SK-N-SH (cell line): ENCODE results near the genes TTK, MRAP2 and SNX14.

GRCh38 chr6:78966569-78966993 lies 99.2 kb downstream of the IRAK1BP1 start:
- RRBS = no CpG with 5 or more reads among the region's 4 CpGs
CAGE:
- cytosol, long polyA plus RNA = no peak
- long polyA plus RNA = no peak
- nucleus, long polyA plus RNA = start-site peak on the minus strand at chr6:78966528-78966969, 65 and 66 reads in 2 replicates

DNA sequence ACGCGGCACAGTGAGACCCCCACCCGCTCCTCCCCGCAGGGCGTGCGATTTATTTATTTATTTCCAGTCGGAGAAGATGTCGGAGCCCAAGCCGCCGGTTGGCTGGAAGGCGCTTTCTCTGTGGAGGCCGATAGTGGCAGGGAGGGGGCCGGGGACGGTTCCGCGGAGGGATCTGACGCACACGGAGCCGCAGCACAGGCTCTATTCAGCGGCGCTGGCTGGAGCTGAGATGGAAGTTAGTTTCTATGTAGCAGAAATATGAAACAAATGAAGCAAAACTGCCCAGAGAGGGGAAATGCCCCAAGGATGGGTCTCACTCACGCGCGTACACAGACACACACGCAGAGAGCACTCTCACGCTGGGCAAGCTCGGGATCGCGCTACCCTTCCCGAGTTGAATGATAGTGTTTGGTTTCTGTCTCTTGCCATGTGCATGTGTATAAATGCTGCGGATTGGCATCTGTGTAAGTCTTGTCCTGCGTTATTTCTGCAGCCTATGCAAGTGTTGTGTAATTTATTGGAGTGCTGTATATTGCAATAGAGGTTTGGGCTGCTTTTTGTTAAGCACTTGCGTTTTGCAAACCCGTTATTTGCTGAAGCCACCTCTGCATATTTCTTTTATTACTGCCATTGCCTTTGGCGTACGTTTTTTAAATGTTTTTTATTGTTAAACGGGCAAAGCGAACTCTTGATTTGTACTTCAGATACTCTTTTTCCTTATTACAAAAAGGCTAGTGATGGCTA lies 525 bp upstream of the PHIP start:
- RRBS = under 1% methylated on average over 4 of the region's 38 CpGs
CAGE:
- cytosol, long polyA plus RNA = no peak
- long polyA plus RNA = no peak
- nucleus, long polyA plus RNA = no peak

DNA sequence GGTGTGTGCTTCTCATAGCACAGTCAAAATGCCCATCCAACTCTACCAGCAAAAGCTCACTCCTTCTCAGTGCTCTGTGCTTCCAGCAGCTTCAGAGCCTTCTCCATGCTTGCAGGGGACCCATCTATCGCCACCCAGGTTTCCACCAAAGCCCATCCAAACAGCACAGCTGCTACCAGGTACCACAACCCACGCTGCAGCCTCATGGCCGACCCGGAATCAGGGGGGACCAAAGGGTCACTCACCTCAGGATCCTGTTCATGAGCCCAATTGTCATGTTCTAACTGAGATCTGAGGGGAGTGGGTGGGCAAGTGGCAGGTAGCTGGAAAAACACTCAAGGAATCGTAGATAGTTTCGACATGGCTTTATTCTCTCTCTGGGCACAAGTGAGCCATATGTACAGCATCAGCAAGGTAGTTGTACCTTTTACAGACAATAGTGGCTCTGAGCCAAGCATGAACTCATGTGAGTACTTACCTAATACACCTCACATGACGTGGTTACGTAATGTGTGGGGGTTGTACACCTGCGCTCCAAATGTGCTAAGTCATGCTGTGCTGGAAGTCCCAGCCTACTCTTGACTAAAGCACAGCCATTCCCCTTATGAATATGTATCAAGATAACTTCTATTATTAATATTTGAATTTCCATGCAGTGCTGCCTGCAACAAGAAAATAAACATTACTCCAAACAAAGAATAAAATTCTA lies 224.1 kb downstream of the LCA5 start:
- RRBS = no CpG with 5 or more reads among the region's 9 CpGs
CAGE:
- cytosol, long polyA plus RNA = no peak
- long polyA plus RNA = no peak
- nucleus, long polyA plus RNA = no peak

DNA sequence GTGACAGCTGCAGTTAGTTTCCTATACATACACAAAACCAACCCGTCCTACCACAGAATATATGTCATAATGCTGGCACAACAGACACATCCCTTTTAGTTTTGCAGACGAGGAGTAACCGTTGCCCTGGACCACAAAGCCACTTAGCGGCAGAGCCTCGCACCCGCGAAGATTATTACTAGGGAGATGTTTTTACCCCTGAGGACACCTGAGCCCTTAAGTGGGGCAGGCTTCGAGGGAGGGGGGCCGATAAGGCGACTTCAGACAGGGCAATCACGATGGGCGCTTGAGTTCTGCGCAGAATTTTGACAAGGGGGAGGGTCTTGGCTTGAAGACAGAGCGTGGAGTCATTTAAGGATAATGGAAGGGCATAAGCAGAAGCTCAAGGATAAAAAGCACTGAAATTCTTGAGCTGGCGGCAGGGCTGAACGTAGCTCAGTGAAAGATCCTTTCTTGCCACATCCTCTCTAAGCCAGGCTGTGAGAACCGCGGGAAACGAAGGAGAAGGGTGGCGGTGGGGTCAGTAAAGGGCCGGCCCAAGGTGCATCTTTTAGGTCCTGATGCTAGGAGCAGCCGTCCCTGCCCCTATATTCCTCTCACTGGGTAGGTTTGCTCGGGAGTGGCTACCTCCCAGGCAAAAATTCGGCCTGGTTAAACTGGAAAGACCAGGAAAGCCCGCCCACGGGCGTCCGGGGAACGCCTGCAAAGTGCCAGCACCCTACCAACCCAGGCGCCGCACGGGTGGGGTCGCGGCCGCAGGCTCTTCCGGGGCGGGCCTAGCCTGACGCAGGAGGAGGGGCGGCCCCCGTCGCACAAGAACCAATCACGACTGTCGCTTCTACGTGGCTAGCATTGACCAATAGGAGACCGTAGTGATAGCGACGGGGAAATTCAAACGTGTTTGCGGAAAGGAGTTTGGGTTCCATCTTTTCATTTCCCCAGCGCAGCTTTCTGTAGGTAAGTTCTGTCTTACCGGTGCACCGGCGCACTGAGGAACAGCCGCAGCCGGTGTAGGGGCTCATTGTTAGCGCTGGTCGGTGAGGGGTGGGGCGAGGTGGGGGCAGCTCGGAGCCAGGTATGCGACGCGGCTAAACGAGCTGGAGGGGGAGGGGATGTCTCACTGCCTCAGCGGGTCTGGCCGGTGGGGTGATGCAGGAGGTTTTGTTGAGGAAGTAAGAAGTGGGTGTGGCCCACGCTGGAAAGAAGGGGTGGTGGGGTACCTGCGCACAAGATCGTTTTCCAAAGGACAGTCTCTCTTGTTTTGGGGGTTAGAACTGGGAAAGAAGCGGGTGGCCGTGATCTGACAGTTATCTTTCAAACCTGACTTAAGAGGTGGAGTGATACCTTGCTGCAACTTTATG lies at the start of gene TTK:
TSS of gene TTK (plus strand) at position 893 of the 1,361 bp plus-strand sequence.
- RRBS = 1% methylated on average over 8 of the region's 70 CpGs
CAGE:
- cytosol, long polyA plus RNA = start-site peak on the plus strand centred at position 906 of the sequence, 25 bp wide, 42 and 78 reads in 2 replicates
- long polyA plus RNA = start-site peak on the plus strand centred at position 905 of the sequence, 42 bp wide, 105 and 75 reads in 2 replicates
- nucleus, long polyA plus RNA = start-site peak on the plus strand centred at position 899 of the sequence, 58 bp wide, 47 and 193 reads in 2 replicates

GRCh38 chr6:80020370-80020795 lies 15.9 kb downstream of the TTK start:
- RRBS = no CpG with 5 or more reads among the region's 3 CpGs
CAGE:
- cytosol, long polyA plus RNA = no peak
- long polyA plus RNA = no peak
- nucleus, long polyA plus RNA = no peak

DNA sequence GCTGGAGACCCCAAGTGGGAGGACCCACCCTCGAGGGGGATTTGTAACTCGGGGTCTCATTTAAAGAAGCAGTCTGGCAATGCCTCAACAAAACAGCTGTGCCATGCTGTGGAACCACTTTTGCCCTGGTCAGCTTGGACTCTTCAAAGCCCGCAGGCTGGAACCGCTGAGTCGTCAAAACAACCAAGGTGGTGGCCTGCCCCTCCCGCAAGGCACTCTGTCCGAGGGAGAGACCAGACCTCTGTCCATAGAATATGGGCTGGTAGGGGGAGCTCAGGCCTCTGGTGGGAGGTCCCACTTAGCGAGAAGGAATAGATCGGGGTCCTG lies 208.0 kb downstream of the BCKDHB start:
- RRBS = no CpG with 5 or more reads among the region's 9 CpGs
CAGE:
- cytosol, long polyA plus RNA = no peak
- long polyA plus RNA = no peak
- nucleus, long polyA plus RNA = no peak

- RRBS = no CpG with 5 or more reads among the region's 3 CpGs
CAGE:
- cytosol, long polyA plus RNA = no peak
- long polyA plus RNA = no peak
- nucleus, long polyA plus RNA = no peak
Observed at GRCh38 chr6:80438660-80439212, 332.3 kb downstream of the BCKDHB start.

DNA sequence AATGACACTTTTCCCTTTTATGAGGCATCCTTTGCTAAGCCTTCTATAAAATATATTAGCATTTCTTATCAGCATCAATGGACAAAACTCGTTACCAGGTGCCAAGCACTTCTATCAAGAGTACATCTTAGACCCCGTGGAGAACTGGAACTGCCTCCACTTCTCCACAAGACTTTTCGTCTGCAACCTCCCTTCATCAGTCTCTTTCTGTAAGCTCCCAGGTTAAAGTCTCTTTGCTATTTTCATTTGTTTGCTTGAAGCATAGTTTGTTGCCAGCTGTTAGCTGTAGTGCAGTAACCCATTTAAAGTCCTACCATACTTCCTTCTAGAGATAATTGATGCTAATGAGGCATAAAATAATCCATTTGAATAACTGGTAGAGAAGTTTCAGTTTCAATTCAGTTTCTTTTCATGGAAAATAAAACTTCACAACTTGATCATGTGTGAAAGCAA lies 68.3 kb upstream of the TENT5A start:
- RRBS = no CpG with 5 or more reads among the region's 3 CpGs
CAGE:
- cytosol, long polyA plus RNA = no peak
- long polyA plus RNA = no peak
- nucleus, long polyA plus RNA = no peak

DNA sequence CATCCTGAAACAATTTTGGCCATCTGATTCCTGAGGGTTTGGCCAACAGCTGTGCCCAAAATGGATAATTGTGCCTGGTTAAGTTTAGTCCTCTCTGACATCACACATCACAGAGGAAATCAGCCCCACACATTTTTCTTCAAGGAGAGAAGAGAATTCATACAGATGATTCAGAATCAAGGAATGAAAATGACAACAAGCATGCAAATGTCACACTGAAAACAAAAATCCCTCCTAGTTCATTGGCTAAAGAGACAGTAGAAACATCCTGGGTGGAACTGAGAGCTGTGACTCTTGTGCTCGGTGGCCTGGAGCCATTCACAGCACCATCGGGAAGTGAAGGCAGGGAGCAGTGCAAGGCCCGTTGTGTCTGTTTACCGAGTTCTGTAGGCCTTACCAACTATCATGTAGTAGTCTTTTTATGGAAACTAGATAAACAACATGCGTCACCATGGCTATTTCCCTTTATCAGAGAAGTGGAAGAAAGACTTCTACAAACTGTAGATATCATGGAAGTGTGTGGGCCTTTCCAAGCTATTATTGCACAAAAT lies 81.7 kb upstream of the TENT5A start:
- RRBS = no CpG with 5 or more reads among the region's 5 CpGs
CAGE:
- cytosol, long polyA plus RNA = no peak
- long polyA plus RNA = no peak
- nucleus, long polyA plus RNA = no peak

DNA sequence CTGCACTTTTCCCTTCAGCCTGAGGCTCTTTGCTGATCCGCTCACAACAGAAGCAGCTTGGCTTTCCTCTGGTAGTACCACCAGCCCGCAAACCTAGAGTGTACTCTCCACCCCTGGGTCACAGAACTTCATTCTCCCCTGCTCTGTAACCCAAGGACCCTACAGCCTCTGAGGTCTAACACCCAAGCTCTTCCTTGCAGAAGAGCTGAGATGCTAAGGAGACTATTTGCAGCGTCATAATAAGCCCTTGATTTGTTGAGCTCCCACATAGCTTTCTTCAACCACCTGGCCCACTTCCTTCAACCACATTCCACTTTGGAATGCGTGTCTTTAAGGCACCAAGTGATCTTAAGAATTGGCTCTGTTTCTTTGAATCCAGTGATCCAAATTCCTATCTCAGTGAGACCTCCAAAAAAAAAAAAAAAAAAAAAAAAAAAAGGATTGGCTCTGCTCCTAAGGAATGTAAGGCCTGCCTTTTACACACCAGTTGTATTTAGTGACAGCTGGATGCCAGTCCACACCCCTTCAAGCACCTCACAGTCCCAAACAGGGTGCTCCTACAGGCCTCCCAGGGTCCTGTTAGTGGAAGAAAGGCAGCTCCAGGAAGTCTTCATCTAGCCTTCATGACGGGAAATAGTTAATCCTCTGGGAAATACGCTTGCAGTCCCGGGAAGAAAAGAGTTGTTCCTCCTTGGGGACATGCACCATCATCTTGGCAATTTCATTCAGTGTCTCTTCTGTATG lies 106.2 kb downstream of the UBE3D start:
- RRBS = no CpG with 5 or more reads among the region's 7 CpGs
CAGE:
- cytosol, long polyA plus RNA = no peak
- long polyA plus RNA = no peak
- nucleus, long polyA plus RNA = no peak

DNA sequence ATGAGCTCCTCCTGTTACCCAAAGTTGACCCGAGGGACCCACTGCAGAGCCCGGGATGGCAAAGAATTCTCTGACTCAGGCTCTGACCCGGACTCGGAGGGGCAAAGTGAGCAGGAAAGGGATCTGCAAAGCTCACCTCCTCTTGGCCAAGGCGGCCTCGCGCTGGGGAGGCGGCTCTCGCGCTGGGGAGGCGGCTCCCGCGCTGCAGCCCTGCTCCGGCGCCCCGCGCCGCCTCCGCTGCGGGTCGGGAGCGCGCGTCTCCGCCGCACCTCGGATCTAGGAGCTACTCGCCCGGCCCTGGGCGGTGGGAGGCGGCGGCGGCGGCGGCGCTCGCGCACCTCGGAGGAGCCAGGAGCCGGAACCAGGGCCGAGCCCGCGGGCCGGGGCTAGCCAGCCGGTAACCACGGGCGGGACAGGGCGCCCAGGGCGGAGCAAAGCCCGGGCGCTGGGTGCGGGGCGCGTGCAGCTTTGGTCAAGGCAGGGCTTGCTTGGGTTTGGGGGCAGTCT lies at the start of gene MRAP2:
TSS of gene MRAP2 (plus strand) at position 286 of the 507 bp plus-strand sequence.
- RRBS = 2% methylated on average over 30 of the region's 54 CpGs
CAGE:
- cytosol, long polyA plus RNA = no peak
- long polyA plus RNA = no peak
- nucleus, long polyA plus RNA = no peak

- RRBS = no CpG with 5 or more reads among the region's 5 CpGs
CAGE:
- cytosol, long polyA plus RNA = no peak
- long polyA plus RNA = no peak
- nucleus, long polyA plus RNA = no peak
Observed at GRCh38 chr6:84074922-84075412, 41.4 kb downstream of the MRAP2 start.

GRCh38 chr6:84088978-84089468 lies 55.5 kb downstream of the MRAP2 start:
- RRBS = no CpG with 5 or more reads among the region's 5 CpGs
CAGE:
- cytosol, long polyA plus RNA = no peak
- long polyA plus RNA = no peak
- nucleus, long polyA plus RNA = no peak

CAGE:
- cytosol, long polyA plus RNA = no peak
- long polyA plus RNA = no peak
- nucleus, long polyA plus RNA = no peak
Observed at GRCh38 chr6:84954114-84954375, 189.6 kb upstream of the TBX18 start.

GRCh38 chr6:85403175-85404113 lies 46.4 kb upstream of the NT5E start:
- RRBS = no CpG with 5 or more reads among the region's 6 CpGs
CAGE:
- cytosol, long polyA plus RNA = no peak
- long polyA plus RNA = no peak
- nucleus, long polyA plus RNA = no peak

DNA sequence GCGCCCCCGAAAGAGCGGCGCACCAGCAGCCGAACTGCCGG lies 287 bp upstream of the NT5E start:
- RRBS = no CpG with 5 or more reads among the region's 6 CpGs
CAGE:
- cytosol, long polyA plus RNA = no peak
- long polyA plus RNA = no peak
- nucleus, long polyA plus RNA = no peak

DNA sequence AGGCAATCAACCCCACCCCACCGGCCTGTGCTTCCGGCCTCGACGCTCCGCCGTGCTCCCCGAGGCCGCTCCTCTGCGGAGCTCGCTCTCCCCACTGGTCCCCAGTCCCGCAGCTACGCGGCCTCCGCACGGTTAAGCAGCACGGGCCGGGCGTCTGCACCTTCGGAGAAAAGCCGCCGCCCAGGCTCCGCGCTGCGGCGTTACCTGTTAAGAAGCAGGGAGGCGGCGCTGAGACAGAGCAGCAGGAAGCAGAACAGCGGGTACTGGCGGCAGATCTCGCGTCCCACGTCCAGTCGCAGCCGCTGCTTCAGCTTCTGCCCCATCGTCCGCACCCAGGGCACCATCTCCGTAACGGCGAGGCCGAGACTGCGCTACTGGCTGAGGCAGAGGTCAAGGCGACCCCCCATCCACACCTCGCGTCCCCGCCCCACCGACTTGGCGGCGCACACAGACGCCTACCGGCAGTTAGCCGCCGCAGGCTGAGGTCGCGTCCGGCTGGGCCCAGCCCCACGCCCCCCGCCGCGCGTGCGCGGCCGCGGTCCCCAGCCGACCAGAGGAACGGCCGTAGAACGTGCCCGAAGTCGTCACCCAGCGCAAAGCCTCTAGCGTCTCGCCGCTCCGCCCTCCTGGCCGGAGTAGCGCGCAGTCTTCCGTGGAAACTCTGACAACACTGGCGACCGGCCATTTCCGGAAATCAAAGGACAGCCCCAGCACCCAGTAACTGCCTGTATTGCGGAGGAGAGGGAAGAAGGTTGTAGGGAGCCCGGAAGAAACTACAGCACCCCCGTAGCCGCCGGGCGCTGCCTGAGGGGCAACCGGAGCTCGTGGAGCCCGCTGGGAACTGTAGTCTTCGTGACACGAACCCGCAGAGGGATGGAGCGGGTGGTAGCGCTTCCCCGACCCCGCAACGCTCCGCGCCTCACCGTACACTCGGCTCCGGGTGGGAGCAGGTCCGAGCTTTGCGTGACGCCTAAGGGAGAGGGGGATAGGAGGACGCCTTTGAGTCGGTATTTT lies at the start of gene SNX14:
TSS of gene SNX14 (minus strand) at position 484 of the 1,014 bp plus-strand sequence.
- RRBS = under 1% methylated on average over 16 of the region's 109 CpGs
CAGE:
- cytosol, long polyA plus RNA = start-site peak on the minus strand centred at position 452 of the sequence, 155 bp wide, 232 and 422 reads in 2 replicates
- long polyA plus RNA = start-site peak on the minus strand centred at position 485 of the sequence, 73 bp wide, 258 and 375 reads in 2 replicates
- nucleus, long polyA plus RNA = start-site peak on the minus strand centred at position 365 of the sequence, 42 bp wide, 155 and 219 reads in 2 replicates; start-site peak on the minus strand centred at position 482 of the sequence, 84 bp wide, 300 and 885 reads in 2 replicates

DNA sequence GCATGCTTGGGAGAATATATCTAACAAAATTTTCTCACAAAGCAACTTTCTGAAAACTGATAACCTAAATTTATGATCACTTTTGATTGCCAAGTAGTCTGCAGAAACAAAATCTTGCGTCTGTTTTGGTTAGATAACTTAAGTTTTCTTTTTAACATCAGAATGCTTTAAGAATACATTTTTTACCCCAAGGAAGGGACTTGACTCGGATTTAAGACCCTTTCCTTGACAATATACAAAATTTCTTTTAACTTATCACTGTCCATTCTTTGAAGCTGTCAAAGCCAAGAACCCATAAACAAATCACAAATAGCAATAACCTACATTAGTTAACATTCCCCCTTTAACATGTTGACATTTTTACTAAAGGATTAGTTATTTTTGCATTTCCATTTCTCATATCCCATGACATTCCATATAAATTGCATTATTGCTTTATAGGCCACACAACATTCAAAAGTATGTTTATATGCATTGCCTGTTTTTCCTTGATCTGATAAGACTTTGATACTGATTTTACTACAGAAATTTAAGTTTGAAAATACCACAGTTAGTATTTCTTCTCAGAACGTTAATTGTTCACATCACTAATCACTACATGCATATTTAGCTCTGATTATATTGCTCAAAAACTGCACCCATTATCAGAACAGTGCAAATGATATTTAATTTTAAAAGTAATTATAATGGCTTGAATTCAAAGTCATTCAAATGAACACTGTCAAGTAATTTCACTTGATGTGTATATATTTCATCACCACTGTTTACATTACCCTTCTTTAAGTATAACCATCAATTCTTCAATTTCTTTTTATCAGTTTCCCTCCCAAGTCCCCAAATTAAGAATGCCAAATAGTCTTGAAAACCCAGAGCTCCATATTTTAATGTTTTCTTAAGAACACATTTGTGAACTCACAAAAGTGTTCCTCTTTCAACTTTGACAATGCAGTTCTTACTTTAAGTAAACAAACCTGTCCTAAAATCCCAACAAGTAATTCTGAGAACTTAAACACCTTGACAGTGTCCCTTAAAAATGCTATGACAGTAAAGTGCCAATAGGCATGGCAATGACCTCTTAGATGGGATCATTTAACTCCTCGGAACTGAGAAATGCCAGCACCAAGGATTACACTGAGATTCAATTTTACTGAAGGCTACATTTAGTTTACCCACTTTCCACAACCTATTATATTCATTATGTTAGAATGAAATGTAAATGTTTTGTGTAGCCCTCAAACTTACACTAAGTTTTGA lies 16.4 kb upstream of the SNX14 start:
- RRBS = no CpG with 5 or more reads among the region's 4 CpGs
CAGE:
- cytosol, long polyA plus RNA = no peak
- long polyA plus RNA = no peak
- nucleus, long polyA plus RNA = no peak

DNA sequence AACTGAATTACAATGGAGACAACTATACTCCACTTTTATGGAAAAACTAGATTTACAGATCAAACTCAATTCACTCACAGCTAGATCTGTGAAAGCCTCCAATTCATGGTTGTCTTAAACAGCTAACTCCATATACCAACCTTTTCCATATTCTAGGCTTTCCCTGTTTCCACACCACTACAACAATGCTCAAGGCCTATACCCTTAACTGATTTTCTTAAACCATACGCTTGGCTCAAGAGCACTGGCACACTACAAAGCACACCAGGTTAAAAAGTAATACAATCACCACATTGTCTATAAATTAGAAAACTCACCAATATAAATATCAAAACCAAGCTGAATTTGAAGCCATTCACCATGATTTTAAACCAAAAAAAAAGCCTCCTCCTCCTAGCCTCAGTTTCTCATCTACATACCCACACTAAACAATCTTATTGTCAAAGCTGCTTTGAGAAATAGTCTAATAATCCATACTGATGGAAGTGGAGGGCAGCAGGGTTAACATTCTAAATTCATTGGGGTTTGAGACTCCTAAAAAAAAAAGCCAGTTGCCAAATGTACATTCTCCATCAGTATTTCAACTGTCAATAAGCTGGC lies 3.3 kb downstream of the SYNCRIP start:
- RRBS = no CpG with 5 or more reads among the region's 1 CpG
CAGE:
- cytosol, long polyA plus RNA = no peak
- long polyA plus RNA = no peak
- nucleus, long polyA plus RNA = no peak

DNA sequence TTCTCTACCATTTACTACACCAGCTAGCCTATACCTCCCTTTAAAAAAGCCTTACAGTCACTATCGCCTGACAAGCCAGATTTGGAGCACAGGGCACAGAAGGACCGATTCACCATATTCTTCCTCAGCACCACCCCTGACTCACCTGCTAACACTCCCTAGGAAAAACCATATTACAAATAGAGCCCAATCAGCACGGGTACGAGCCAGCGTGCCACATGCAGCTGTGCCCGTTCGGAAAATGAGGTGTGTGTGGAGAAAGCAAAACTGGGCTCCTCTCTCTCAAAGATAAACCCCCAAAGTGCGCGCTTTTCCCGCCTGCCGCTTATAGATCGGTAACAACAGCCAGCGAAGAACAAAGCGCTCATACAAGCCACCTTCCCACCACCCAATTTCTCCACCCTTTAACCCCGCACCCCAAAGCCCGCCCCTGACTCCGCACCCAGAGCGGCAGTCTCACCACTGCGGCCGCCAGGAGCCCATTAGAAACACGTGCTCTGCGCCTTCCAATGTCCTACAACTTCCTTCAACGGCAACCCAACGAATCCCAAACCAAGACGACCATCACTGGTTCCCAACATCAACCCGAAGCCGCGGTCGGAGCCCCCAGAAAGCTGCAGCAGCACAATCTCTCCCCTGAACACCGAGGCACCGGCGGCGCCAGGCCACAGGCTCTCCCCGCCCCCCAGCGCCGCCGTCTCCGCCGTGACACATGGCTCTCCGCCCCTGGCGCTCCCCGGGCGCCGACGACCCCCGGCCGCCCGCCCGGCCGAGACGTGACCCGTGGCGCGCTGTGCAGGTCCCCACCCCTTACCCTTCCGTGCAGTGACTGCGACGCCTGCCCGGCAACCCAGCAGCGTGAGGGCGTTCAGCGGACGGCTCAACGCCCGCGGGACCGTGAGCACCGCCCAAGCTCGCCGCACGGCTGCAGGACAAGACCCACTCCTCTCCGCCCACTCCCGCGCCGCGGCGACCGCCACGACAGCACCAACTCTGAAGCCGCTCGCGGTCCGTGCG lies 848 bp downstream of the SYNCRIP start:
- RRBS = 1% methylated on average over 18 of the region's 83 CpGs
CAGE:
- cytosol, long polyA plus RNA = no peak
- long polyA plus RNA = no peak
- nucleus, long polyA plus RNA = no peak